ENCODE measurements around a stretch of chr18.

DNA sequence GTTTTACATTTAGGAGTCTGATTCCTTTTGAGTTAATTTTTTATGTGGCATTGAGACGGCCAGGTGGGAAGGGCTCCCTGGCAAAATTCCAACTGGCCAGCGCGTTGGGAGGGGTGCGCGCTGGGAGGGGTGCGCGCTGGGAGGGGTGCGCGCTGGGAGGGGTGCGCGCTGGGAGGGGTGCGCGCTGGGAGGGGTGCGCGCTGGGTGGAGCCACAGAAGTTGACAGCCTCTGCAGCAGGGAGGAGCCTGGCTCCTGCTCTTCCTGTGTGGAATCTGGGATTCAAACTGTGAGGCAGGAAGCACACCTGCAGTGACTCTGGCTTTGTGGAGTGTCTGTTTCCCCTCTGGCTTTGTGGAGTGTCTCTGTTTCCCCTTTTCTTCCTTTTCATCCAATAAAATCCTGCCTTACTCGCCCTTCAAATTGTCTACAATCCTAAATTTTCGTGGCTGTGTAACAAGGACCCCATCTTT lies 147.9 kb upstream of the CBLN2 start:
- PRO-cap = no peak
- RAMPAGE, long total RNA, 2 experiments = no peak in any of the 2 experiments

DNA sequence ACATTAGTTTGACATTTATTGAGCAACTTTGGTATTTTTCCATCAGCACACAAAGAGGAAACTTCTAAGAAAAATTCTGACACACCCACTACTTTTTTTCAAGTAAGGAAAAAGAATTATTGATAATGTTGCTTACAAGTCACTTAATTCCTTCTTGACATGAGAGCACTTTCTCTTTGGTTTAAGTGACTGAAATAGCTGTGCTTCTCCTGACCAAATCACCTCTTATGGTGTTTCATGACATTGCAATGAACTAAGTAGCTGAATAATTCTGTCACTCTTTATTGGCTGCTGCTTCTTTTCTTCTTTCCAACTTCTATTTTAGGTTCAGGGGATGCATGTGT lies 447.5 kb upstream of the NETO1 start:
- PRO-cap = no peak
- RAMPAGE, long total RNA, 2 experiments = no peak in any of the 2 experiments

GRCh38 chr18:74234548-74235162 lies 57.1 kb downstream of the CYB5A start:
- PRO-cap = no peak
- RAMPAGE, long total RNA, 2 experiments = no peak in any of the 2 experiments

- PRO-cap = no peak
- RAMPAGE, long total RNA, 2 experiments = no peak in any of the 2 experiments
Measured at GRCh38 chr18:74373273-74374001, 57.8 kb downstream of the C18orf63 start.

DNA sequence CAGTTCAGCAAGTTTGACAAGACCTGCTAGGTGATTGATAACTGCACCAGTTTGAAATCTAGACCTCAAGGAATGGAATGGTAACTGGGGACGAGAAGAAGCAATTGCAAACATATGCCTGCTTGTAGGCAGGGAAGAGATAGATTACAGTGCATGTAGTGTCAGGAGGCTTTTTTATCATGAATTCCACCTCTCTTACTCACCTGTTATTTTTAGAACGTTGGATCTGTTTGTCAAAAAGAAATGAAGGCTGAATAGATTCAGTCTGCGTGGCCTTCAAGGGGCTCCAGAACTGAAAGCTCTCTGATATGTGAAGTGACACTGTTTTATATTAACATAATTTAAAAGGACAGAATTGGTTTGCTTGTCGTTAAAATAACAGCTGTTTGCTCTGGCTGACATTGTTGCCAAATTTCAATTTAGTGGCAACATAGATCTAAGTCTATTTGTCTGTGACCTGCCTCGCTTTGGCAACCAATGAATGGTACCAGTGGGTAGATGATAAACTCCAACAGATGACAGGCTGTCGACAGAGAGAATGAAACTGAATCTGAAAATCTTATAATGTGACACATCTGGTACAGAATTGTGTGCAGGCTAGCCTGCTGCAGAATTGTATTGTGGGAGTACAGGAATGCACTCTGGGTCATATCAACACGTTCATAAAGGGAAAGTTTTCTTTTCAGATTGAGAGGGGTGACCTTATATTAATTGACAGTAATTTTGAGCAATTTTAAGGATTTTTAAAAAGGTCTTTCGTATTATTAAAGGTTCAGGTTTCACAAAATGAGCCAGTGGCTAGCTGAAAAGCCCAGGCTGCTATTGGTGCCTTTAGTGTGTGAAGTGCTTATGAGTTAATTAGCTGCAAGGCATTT lies 199.5 kb downstream of the ZNF407 start:
- PRO-cap = no peak
- RAMPAGE, long total RNA, 2 experiments = no peak in any of the 2 experiments

GRCh38 chr18:75350429-75350979 lies 77.0 kb downstream of the SMIM21 start:
- PRO-cap = no peak
- RAMPAGE, long total RNA, 2 experiments = no peak in any of the 2 experiments

DNA sequence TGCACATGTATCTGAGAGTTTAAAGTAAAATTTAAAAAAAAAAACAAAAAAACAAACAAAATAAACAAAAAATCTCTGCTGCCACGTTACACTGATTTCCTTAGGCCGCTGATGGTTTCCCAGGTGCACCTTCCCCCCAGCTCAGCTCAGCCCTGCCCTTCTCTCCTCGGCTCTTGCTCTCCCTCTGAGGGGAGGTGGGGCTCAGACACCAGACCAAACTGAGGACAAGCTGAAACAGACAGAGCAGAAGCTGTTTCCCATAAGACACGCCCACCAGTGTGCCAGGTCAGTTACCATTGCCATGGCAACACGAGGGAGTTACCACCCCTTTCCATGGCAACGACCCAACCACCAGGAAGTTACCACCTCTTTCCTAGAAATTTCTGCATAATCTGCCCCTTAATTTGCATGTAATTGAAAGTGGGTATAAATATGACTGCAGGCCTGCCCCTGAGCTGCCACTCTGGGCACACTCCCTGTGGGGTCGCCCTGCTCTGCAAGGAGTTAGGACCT lies 120.8 kb upstream of the SMIM21 start:
- PRO-cap = unidirectional peak, minus-strand start at position 220 of the sequence
- RAMPAGE, long total RNA, 2 experiments = no peak in any of the 2 experiments

- PRO-cap = no peak
- RAMPAGE, long total RNA, 2 experiments = no peak in any of the 2 experiments
Measured at GRCh38 chr18:76408427-76409024, 86.5 kb downstream of the ZNF516 start.

- PRO-cap = no peak
- RAMPAGE, long total RNA, 2 experiments = no peak in any of the 2 experiments
Measured at GRCh38 chr18:76452349-76453133, 42.5 kb downstream of the ZNF516 start.

DNA sequence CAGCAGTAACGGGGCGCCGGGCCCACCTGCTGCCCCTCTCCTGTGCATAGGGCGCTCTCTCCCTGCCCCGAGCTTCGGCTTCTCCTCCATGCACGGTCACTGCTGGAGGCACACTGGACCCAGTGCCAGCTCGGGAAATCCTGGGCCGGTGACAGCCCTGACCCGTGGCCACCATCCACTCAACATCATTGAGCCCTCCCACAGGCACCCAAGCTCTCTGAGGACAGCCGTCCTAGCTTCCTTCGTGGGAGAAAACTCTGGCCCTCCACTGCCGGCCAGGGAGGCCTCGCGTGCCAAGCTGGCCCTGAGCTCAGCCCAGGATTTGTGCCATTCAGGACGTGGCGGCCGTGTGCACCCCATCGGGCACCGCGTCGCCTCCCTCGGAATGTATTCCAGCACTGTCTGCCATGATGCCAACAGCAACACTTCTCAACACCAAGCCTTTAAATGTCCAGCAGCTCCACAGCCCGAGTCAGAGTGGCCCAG lies 35.8 kb downstream of the ZNF516 start:
- PRO-cap = no peak
- RAMPAGE, long total RNA, 2 experiments = no peak in any of the 2 experiments

GRCh38 chr18:76518569-76519029 lies 23.6 kb upstream of the ZNF516 start:
- PRO-cap = bidirectional peak, plus-strand start at chr18:76518761, minus-strand start at chr18:76518775
- RAMPAGE, long total RNA, 2 experiments = no peak in any of the 2 experiments

DNA sequence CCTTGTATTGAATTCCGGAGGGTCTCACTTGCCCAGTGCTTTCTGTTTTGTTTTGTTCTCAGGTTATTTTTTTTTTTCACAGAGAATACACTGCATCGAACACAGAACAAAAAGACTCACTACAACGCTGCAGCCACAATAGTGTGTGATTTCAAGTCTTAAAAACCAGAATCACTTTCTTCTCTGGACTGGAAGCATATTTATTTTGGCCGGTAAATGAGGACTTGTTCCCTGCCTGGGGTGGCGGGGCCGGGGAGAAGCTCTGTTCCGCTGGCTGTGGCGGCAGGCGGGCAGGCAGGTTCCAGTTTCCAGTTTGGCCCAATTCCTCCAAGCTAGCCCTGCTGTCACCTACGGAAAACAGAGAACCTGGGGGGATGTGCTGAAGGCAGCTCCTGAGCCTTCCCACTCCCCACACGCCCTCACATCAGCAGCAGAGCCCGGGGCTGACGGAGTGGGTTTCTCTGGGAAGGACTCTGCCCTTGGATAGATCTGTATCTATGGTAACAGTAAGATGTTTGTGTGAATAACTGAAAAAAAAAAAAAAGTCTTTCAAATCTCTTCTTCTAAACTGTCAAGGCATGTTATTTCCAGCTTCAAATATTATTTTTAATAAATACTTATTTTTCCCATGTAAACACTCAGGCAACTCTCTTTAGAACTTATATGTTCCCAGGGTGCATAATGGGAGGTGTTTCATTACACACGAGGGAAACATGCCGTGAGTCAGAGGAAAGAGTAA lies 115.9 kb upstream of the ZNF516 start:
- PRO-cap = no peak
- RAMPAGE, long total RNA, 2 experiments = no peak in any of the 2 experiments

DNA sequence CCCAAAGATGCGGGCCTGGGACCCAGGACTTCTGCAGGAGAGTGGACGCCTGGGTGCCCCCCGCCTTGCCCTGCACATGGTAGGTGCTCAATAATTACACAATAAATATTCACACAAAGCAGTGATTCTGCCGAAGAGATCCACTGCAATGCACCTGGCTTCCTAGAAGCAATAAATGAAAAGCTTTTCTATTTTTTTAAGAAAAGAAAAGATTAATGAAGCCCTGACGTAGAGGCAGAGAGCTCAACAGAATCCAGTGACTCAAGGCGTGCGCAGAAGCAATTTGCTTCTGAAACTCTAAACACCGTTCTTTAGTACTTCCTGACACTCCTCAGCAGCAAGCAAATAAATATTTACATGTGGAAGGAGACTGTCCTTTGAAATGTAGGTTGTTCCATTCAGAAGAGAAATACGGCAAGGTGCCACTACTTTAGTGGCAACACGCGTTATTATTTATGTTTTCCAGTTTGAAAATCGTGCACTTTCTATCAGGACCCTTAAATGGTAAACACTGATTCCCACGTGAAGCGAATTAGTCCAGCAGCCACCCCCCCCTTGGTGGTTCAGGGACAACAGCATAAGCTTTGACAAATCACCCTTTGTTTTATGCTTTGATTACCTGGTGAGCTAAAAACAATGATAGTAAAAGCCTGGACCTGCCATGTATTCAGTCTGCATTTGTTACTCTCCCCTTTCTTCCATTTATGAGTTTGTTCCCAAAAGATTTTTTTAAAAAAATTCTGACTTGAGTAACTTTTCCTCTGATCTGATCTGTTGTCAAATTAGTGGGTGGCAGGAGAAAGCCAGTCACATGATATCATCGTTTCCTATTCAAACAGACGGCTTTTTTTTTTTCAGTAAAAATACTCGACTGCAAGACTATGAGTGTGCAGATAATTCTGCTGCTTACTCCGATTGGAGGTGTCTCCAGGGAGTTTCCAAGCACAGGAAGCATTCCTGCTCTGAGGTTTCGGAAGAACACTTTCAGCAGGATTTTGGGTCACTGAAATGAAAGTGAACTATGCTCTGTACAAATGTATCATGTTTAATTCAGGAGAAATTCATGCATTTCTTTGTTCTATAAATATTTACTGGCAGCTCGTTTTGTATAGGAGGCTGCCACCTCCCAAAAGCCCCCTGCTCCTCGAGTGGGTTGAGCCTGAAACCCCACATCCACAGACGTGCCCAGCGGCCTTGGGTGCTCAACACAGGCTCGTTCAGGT lies 126.5 kb upstream of the ZNF516 start:
- PRO-cap = unidirectional peak, minus-strand start at position 173 of the sequence
- RAMPAGE, long total RNA, 2 experiments = no peak in any of the 2 experiments

DNA sequence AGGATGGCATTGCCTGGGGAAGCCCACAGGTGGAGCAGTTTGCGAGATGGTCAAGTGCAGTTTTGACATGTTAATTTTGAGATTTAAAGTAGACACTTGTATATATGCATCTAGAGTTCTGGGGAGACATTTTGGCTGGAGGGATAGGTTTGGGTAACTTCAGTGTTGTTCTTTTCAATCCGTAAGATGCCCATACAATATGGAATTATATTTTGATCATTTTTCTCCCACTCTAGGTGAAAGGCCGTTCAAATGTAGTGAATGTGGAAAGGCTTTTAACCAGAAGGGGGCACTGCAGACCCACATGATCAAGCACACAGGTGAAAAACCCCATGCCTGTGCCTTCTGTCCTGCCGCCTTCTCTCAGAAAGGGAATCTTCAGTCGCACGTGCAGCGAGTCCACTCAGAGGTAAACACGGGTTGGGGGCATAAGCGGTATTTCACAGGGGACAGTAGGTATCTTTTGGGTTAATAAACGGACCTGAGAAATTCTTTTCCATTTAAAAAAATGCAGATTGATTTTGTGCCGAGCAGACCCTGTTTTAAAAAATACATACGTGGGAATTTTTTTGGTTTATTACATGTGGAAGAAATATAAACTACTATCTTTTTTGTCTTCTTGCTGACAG lies 53.0 kb downstream of the ZNF236 start:
- PRO-cap = no peak
- RAMPAGE, long total RNA, 2 experiments = no peak in any of the 2 experiments

GRCh38 chr18:76983087-76983696 lies 149.4 kb downstream of the MBP start:
- PRO-cap = no peak
- RAMPAGE, long total RNA, 2 experiments = no peak in any of the 2 experiments

- PRO-cap = no peak
- RAMPAGE, long total RNA, 2 experiments = no peak in any of the 2 experiments
Measured at GRCh38 chr18:77012792-77013124, 119.8 kb downstream of the MBP start.

DNA sequence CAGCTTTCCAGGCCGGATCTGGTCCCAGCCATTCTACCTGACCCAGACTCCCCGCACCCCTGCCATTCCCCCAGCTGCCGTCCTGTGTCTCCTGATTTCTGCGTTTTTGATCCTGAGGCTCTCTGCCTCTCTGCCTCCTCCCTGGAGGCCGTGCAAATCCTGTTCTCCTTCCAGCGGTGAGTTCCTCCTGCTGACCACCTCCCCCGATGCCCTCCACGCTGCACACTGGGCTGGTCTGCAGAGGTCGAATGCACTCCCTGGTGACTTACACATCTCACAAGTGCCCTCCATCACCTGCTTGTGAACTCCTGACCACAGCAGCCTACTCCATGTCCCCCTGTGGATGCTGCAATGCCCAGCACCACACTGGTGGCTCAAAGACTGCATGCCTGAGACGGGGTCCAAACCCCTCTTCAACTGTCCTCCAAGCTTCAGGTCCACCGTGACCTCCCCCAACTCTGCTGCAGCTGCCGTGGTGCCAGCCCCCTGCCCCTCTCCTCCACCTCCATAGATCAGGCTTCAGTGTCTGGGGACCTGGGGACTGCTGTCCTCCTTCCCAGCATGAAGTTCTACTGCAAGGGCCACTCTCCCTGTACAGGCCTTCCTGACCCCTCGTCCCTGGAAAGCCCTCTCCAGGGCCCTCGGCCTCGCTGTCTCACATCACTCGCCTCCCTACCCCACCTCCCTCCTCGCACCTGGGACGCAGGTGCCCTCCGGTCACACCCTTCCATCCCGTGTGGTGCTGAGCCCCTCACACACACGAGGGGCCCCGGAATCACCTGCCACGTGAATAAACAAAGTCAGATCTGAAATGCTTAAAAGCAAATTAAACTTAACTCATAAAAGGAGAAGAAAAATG lies 88.5 kb downstream of the MBP start:
- PRO-cap = no peak
- RAMPAGE, long total RNA, 2 experiments = start-site peak on the minus strand in 1 of 2 experiments, centred at position 484 of the sequence, 5 reads per replicate

DNA sequence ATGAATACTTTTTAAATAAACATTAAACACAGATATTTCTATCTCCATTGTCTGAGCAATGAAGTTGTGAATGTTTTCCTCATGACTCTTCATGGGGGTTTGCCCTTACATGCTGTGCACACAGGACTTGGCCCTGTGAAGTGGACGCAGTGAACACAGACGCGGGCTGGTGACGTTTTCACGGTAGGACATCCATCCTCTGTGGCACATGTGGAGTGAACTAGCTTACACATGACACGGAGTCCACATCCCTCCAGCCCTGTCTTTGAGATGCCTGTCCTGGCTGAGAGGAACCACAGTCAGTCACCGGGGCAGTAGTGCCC lies 70.8 kb downstream of the MBP start:
- PRO-cap = no peak
- RAMPAGE, long total RNA, 2 experiments = no peak in any of the 2 experiments

DNA sequence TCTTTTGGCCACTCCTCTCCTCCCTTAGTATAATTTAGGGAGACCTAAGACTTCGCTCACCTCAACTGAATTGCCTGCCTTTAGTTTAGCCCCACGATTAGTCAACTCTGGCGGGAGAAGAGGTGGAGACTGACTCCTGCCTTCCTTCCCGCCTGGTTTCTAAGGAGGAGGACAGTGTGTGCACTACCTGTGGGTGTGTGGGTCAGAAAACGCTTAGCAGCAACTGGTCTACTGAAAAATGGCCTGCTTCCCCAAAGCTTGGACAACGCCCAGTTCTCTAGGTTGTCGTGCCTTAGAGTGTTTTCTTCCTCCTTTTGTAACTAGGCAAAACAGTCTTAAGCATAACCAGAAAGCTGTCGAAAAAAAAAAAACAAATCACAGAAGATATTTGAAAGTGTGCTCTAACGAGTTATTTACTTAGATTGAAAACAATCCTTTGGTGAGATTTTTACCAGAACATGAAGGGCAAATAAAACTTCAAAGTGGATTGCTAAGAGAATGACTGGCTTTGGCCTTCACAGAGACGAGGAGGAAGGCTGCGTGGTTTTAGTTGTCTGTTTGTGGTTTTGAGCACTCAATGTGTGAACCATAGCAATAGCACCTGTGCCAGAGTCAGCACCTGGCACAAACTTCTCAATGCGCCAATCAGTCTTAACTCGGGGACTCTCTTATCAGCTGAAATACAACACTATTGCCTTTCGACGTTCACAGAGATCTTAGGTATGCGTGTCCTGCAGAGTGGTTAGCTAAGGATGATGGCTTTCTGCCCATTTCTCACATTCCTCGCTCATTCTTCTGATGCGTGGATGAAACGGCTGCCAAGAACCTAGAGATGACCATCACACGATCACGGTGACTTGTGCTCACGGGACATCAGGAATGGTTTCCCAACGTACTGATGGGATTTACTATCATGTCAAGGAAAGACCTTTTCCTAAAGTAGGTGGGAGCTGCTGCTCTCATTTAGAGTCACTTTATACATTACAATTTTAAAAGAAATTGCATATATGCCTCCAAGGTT lies 70.1 kb downstream of the MBP start:
- PRO-cap = no peak
- RAMPAGE, long total RNA, 2 experiments = no peak in any of the 2 experiments

- PRO-cap = no peak
- RAMPAGE, long total RNA, 2 experiments = no peak in any of the 2 experiments
Measured at GRCh38 chr18:77065413-77066046, 67.1 kb downstream of the MBP start.